Right atrium auricular region (tissue), 2 donors: ENCODE results near the genes MICAL3 and FAM246B.

DNA sequence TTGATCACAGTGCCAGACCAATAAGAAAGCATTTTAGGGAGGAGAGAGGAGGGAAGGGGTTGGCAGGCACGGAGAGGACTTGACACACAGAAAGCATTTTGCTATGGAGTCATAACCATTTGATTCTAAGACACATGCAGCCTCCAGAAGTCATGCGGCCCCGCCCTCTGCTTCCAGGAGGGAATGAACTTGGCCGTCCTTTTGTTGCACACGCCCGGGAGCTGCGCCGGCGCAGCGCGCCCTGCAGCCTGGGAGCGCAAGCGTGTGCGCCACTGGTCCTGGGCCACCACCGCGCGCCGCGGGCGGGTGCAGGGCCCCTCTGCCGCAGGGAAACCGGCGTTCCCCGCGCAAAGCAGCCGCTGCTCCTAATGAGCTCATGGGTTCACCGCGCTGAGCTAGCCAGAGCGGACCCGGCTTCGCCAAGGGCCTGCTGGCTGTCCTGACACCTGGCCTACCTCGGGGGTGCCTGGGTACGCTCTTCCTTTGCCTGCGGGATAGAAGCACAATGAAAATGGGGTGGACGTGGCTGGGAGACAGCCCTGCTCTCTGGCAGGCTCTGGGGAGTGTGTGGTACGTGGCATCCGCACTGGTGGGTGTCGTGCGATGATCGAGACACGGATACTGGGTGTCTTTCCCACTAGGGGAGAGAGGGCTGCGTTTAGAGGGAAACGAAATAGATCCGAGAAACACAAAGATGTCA, 751 bp downstream of the MICAL3 start:
- PRO-cap: bidirectional peak, plus-strand start at position 272 of the sequence, minus-strand start at position 185 of the sequence
- RAMPAGE, long total RNA, 2 experiments: no peak in any of the 2 experiments

GRCh38 chr22:18024160-18025091, at the start of gene MICAL3:
Gene MICAL3 (minus strand): TSS chr22:18024561.
- PRO-cap: bidirectional peak, plus-strand start at chr22:18024618, minus-strand start at chr22:18024534
- RAMPAGE, long total RNA, 2 experiments: no peak in any of the 2 experiments

DNA sequence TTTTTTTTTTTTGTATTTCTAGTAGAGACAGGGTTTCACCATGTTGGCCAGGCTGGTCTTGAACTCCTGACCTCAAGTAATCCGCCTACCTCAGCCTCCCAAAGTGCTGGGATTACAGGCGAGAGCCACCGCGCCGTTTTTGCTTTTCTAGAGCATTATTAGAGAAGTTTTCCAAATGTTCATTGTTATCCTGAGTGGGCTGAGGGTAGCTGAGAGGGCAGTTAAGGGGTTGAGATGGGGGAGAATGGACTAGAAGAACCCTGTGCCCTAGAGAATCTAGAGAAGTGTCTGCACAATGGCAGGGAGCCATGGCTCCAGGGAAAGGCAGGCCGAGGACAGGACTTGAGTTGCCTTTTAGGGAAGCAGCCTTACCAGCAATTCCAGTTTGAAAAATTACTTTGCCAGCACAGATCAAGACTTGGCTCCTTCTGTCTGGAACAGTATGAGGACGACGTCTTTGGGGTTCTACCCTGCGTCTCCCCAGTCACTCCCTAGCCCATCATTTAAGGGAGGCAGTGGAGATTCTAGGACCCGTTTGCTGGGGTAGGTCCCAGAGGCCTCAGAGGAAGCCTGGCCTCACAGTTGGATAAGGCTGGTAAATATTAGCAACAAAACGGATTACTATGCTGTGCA, 25.7 kb upstream of the MICAL3 start:
- PRO-cap: no peak
- RAMPAGE, long total RNA, 2 experiments: no peak in any of the 2 experiments

- PRO-cap: no peak
- RAMPAGE, long total RNA, 2 experiments: no peak in any of the 2 experiments
These were observed 2.5 kb downstream of the TUBA8 start for GRCh38 chr22:18113049-18113581.

GRCh38 chr22:18115780-18116289, 5.2 kb downstream of the TUBA8 start:
- PRO-cap: bidirectional peak, plus-strand start at chr22:18116125, minus-strand start at chr22:18116000
- RAMPAGE, long total RNA, 2 experiments: no peak in any of the 2 experiments

- PRO-cap: no peak
- RAMPAGE, long total RNA, 2 experiments: no peak in any of the 2 experiments
These were observed 2.5 kb downstream of the USP18 start for GRCh38 chr22:18152447-18152951.

- PRO-cap: no peak
- RAMPAGE, long total RNA, 2 experiments: no peak in any of the 2 experiments
These were observed at the start of gene FAM246B for GRCh38 chr22:18633617-18634161. Gene FAM246B (plus strand): TSS chr22:18633984.

DNA sequence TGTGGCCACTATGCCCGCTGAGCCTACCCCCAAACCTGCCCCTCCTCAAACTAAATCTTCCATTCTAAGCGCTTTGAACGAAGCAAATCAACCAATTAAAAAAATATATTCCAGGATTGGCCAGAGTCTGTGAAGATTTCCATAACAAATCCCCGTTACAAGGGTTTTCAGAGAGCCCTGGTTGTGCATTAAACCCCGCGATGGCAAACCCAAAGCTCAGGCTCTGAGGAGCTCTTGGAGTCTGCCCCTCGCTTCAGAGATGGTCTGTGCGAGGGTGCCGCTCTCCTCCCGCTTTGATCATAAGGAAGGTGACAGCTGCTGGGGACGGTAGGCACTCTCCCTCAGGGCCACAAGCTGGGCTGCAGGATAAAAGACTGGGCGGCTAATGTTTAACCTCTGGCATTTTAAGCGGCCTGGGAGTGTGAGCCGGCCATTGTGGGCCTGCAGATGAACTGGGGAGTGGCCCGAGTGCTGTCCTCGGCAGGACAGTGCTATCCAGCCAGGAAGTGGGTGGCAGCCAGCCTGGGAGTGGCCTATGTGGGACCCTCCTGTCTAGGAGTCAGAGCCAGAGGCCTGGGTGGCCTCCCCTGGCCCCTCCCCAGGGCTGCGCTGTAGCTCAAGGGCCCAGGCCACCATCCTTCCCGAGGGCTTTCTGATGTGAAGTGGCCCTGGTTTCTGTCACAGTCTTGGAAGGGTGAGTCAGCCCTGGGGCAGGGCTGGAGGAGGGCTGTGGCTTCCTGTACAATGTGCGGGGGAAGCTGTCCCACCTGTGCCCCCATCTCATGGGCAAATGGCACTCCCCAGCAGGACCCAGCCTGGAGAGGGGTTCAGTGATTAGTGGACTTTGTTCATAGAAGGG, 58.6 kb upstream of the PRODH start:
- PRO-cap: no peak
- RAMPAGE, long total RNA, 2 experiments: no peak in any of the 2 experiments

- PRO-cap: no peak
- RAMPAGE, long total RNA, 2 experiments: no peak in any of the 2 experiments
These were observed 63.7 kb downstream of the DGCR2 start for GRCh38 chr22:19058480-19058970.

DNA sequence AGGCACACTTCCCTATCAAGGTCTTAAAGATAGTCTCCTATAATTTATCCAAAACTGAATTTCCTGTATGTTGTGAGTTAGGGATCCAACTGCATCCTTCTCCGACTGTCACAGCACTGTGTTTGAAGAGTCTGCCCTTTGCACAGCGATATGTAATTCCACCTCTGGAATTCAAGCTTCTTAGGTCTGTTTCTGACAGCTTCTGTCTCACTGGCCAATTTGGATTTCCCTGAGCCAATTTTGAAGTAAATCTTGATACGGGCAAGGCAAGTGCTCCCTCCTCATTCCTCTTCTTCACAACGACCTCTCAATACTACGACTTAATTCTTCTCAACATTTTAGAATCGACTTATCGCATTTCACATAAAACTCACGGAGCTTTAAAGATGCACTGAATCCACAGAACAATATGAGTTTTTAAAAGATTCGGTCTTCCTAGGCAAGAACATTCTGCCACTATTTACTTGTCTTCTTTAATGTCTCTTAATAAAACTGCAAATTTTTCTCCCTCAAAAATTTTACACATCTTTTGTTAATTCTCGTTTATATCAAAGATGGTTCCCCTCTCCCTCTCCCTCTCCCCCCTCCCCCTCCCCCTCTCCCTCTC, 39.0 kb downstream of the DGCR2 start:
- PRO-cap: no peak
- RAMPAGE, long total RNA, 2 experiments: no peak in any of the 2 experiments

DNA sequence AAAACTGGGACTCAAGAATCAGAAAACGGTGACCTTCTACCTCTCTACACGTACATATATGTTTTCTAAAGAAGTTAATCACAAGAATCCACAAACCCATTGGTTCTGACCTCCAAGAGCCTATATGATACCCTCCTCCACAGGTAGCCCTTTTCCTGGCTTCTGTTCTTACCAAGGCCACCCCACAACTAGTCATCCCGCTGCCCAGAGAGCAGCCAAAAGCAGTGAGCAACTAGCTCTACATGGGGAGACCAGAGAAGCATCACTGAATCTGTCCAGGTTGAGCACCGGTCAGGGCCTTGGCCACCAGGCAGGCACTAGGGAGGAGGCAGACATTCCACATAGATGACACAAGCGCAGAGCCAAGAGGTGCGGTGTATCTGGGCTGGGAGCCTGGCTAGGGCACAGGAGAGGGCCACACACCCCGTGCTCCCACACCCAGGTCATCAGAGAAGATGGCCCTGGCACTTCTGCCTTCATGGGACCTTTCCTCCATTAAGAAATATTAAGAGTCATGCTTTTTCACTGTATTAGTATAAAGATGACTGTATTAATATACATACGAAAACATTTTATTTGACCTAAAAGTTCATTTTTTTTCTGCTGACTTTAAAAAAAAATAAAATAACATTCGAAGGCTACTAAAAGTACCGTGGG, 1.4 kb downstream of the DGCR2 start:
- PRO-cap: unidirectional peak, plus-strand start at position 379 of the sequence
- RAMPAGE, long total RNA, 2 experiments: no peak in any of the 2 experiments

DNA sequence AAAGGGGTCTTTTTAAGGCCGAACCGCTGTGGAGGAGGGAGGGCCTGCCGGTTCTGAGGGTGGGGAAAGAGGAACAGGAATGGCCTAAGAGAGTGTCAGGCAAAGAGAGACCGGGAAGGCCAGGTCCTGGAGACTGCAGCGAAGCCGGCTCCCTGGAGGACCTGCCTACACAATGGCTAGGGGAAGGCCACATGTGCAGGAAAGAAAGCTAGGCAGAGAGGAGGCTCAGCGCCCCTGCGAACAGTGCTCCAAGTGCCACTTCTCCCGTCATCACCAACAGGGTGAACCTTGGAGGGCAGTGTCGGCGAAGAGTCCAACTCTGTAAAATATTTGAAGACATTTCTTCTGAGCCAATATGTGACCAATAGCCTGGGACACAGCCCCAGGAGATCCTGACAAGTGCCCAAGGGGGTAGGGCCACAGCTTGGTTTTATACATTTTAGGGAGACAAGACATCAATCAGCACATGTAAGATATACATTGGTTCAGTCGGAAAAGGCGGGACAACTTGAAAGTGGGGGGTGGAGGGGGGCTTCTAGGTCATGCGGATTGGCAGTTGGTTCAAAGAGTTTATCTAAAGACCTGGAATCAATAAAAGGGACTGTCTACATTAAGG, 792 bp upstream of the DGCR2 start:
- PRO-cap: no peak
- RAMPAGE, long total RNA, 2 experiments: no peak in any of the 2 experiments

DNA sequence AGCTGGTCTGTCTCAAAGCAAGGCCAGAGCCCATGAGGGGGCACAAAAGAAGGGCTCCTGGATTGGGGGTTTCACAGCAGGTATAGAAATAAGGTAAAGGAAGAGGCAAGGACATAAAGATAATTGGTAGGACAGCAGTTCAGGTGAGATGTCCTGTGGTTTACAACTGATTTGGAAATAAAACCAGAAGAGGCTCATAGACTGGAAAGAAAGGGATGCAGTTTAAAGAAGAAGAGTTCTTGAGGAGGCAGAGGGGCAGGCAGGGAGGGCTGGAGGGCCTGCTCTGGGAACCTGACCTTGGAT, 31.0 kb upstream of the SLC25A1 start:
- PRO-cap: no peak
- RAMPAGE, long total RNA, 2 experiments: no peak in any of the 2 experiments

GRCh38 chr22:19330968-19332066, 39.8 kb upstream of the CLTCL1 start:
- PRO-cap: no peak
- RAMPAGE, long total RNA, 2 experiments: no peak in any of the 2 experiments

- PRO-cap: no peak
- RAMPAGE, long total RNA, 2 experiments: no peak in any of the 2 experiments
These were observed 56.1 kb downstream of the HIRA start for GRCh38 chr22:19375375-19375973.

DNA sequence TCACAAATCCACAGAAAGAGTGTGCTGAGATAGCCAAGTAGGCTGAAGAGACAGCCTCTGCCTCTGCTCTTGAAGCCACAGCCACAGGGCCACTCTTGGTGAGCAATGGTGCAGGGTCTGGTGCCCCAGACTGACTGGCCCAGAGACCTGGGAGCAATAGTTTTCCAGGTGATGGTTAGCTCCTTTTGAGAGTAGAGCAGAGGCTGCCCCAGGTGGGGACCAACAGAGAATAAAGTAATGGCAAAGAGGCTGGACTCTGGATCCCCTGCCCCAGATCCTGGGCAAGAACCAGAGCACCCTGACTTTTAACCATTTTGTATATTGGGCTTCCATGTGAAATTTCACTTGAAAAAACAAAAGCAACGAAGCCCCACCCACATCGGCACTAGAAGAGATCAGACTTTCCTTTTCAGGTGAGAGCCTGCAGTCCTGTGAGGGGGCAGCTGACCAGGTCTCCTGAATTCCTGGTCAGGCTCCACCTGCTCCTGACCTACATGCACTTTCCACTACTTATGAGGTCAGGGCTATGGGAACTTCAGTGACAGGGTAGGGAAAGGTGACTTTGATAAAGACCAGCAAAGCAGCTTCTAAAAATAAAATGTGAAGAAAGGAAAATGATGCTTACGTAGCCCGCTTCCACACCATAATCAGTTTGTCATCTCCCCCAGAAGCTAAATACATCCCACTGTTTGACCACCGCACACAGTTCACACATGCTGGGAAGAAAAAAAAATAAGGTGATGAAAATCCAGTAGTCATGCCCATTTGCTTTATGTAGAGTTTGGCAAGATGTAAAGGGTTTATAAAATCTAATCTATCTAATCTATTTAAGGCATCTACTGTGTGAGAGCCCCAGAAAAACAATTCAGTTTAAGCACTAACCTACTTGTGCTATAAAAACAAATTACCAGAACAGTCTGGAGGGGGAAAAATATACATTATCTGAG, 24.7 kb downstream of the HIRA start:
- PRO-cap: no peak
- RAMPAGE, long total RNA, 2 experiments: no peak in any of the 2 experiments

GRCh38 chr22:19422621-19423099, 8.9 kb downstream of the HIRA start:
- PRO-cap: no peak
- RAMPAGE, long total RNA, 2 experiments: no peak in any of the 2 experiments

DNA sequence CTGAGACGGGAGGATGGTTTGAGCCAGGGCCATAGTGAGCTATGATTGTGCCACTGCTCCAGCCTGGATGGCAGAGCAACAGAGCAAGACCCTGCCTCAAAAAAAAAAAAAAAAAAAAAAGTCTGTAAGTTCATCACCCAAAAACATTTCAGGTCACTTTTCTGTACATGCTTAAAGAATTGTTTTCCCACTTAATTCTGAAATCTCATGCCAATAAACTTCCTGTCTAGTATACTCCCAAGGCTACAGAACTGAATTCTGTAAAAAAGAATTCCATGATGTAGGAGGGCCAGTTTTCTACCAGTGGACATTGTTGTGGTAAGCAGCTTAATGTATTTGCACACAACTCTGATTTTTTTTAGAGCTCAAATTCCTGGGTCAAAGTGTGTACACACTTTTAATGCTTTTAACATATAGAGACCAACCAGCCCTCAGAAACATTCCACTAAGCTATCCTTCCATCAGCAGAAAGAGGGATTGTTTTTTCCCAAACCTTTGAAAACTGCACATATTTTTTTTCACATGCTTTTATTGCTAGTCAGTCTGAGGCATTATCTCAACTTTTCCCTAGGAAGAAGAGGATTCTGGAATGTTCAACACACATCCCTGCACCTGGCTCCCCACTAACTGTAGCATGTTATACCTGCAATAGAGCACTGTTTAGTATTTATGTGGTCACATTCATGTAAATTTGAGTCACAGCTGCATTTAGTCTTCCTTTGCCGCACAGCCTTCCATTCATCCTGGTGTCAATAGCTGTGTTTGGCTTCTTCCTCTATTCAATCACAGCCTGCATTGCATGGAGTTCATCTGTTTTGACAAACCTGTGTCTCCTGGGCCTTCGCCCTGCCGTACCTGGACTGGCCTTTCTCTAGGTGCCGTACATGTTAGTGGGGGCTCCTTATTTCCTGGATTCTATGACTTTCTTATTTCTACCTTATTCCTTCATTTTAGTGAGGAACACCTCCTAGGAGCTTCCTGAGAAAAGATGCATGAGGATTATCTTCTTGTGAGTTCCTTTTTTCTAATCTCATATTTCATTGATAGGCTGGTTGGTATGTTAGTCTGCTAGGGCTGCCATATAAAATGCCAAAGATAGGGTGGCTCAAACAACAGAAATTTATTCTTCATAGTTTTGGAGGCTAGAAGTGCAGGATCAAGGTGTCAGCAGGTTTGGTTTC, 3.9 kb upstream of the C22orf39 start:
- PRO-cap: no peak
- RAMPAGE, long total RNA, 2 experiments: no peak in any of the 2 experiments

- PRO-cap: no peak
- RAMPAGE, long total RNA, 2 experiments: no peak in any of the 2 experiments
These were observed 42.9 kb upstream of the CLDN5 start for GRCh38 chr22:19567040-19567577.

DNA sequence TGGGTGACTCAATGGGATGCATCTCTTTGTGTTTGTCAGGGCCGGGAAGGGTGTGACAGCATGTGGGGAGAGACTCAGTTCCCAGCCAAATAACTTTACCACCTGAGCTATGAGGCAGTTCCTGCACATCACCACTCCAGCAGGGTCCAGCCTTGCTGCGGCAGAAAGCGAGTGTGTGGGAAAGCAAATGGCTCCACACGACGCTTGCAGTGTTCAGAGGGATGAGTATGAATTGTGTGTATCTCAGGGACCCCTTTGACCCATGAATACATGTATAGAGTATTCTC, 47.9 kb upstream of the CLDN5 start:
- PRO-cap: bidirectional peak, plus-strand start at position 134 of the sequence, minus-strand start outside the sequence
- RAMPAGE, long total RNA, 2 experiments: no peak in any of the 2 experiments